Pericardium fibroblast (primary cell): ENCODE measurements around a stretch of chr1.

GRCh38 chr1:228353208-228353565, 53.4 kb downstream of the TRIM11 start:
- RAMPAGE, long total RNA = no peak

DNA sequence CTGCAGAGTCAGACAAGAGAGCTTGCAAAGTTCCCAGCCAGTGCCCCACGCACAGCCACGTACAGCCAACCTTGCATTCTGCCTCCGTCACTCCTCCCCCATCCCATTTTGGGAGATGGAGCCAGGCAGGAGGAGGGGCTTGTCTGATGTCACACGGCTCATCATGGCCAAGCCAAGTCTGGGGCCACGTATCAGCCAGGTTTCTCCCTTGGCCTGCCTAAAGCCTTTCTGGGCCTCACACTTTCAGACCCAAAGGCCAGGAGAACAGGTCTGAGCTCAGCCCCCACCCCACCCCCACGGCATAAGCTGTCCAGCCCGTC, 47.8 kb downstream of the TRIM11 start:
- RAMPAGE, long total RNA = no peak

DNA sequence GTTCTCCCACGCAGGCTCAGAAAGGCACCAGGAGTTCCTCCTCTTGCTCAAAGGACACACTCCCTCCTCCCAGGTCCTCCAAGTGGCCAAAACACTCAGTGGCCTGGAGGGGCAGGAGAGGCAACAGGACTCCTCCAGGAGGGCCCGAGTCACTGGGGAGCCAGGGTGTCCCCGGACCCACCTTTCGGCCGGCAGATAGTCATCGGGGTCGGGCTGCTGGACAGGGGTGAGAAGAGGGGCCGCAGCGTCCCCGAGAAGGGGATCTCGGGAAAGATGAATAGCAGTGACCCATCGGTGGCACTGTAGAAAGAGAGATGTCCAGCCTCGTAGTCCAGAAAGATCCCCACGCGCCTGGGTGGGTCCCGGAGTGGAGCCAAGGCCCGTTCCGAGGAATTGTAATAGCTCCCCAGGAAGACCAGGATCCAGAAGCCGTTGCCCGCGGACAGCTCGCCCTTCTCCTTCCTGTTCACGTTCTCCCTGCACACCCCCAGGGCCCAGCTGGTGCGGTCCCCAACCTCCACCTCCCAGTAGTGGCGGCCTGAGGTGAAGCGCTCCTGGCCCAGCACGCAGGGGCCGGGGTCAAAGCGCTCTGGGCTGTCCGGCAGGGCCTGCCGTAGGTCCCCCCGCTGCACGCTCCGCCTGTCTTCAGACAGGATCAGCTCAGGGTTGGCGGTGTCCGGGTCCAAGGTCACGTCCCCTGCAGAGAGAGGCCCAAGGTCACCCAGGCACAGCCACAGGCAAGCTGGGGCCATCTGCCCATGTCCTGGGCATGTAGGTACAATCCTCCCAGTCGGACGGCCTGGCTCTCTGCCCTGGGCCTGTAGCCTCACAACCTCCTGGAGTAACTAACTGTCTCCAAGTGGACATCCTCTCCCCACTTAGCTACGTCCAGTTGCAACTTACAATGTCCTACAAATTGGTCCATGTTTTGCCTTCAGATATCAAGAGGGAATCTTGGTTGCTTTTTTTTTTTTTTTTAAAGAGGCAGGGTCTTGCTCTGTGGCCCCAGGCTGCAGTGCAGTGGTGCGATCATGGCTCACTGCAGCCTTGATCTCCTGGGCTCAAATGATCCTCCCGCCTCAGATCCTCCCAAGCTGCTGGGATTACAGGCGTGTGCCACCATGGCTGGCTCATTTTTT, 11.7 kb downstream of the TRIM11 start:
- RAMPAGE, long total RNA = no peak

- RAMPAGE, long total RNA = no peak
Measured at GRCh38 chr1:228400725-228401467, 5.7 kb downstream of the TRIM11 start.

DNA sequence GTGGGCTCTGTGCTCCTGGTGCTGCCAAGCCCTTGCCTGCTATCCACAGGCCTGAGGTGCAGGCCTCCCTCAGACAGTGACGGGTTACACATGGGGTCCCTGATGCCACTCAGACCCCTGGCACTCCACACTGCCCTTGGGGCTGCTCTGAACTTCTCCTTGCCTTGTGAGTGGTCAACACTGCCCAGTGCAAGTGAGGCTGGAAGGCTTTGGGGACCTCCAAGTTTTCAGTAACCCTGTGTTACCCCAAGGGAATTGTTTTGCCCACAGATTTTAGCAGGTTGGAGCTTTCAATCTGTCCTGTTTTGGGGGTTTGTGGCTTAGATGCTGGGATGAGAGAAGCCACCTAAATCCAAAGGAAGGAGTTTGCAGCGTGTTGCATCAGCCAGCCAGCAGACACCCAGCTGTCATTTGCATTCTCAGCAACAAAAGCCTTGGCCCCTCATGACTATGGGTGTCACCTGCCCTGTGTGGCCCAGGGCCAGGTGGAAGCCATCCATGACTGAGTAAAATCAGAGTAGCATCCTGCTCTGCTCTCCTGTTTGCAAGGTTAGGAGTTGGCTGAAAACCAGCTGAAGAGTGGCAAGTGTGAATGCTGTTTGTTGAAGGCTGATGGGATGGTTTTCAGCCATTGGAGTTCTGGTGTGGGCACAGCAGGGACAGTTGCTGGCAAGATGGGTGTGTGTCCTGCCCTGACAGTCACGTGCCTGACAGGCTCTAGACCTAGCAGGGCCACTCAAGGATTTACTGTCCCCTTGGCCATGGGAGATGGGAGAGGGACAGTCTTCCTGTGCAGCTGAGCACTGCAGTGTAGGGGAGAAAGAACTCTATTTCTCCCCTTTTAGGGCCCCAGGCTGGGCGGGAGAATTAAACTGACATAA, 3.3 kb downstream of the RNF187 start:
- RAMPAGE, long total RNA = no peak

- RAMPAGE, long total RNA = no peak
Measured at GRCh38 chr1:228721325-228721773, 13.9 kb upstream of the RHOU start.

GRCh38 chr1:228860681-228861291, 125.5 kb downstream of the RHOU start:
- RAMPAGE, long total RNA = no peak

GRCh38 chr1:228875676-228876215, 140.5 kb downstream of the RHOU start:
- RAMPAGE, long total RNA = no peak

DNA sequence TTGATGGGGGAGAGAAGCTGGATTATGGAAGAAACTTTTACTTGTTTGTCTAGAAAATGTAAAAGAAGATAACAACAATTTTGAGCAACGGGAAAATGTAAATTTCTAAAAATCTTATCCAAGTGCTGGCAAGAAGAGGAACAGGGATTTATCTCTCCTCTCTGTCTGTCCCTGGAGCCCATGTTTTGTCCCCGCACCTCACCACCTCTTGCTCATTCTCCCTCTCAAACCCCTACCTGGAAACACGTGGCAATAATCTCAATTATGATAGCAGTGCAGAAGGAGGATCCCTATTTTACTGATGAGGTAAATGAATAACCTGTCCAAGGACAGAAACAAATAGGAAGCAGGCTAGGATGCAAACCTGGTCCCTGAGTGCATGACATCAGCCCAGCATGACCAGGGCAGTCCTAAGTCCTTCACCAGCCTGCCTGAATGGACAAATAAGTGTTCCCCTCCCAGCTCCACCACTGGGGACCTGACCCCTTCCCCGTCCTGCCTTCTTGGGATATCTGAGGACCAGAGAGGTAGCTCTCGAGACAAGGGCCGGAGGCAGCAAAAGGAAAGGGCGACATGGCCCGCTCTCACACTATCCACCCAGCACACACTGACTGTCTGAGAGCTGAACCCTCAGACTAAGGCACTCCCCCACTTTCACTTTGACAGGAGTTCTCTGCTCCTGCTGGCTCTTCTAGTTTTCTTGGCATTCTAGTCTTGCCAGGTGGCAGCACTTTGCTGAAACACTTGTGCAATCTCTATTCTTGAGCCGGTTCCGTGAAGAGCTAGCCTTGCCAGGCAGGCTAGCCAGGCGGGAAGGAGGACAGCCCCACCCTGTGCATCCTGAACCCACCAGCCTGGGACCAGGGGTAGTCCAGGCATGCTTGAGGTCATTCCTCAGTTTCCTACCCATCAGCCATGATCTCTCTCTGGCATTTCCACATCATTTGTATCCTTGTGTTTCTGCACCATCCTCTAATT, 251.3 kb upstream of the RAB4A start:
- RAMPAGE, long total RNA = no peak

DNA sequence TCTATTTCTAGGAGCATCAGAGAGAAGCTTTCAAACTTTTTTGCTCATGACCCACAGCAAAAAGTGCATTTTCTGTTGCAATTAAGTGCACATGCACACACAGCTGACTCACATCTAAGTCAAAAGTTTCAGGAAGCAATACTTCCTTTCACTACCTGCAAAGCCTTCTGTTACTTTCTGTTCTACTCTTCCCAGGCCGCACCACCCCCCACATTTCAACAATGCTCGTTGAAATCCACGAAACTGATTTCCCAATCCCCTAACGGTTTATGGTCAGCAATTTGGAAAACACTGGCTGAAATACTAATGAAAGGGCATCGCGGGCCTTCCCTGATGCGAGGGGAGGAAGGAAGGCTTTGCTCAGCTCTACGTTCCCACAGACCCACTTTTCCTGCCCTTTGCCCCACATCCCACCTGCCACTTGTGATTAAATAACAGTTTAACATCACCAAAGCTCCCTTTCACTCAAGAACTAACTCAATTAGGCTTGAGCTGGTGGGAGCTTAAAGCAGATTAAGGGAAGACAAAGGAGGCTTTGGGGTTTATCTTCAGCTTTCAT, 243.3 kb upstream of the RAB4A start:
- RAMPAGE, long total RNA = no peak

- RAMPAGE, long total RNA = no peak
Measured at GRCh38 chr1:229032393-229032809, 238.5 kb upstream of the RAB4A start.

DNA sequence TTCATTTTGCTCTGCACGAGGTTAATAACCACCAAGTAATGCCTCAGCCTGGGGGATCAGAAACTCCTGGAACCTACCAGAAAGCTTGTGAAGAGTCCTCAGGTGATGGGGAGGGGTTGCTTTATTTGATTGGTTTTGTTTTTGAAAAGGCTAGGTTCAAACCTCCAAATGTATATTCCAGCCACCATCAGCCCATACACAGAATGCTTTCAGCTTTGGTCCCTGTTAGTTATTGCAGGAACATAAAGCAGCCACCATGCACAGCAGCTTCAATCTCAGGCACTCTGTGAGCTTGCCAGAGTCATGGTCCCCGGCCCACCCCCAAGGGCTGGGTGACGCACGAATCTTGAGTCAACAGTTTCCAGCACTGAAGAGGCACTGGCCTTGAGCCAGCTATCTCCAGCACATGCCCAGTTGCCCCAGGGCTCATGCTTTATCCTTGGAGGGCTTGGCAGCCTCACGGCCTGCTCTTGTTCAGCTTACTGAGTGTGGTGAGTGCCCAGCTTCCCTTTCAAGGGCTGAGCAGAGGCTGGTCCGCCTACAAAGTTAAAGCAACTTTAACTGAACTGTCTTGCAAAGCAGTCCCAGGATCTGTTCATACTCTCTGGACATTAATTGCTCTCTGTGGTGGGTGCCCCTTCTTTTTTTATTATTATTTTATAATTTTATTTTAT, 200.8 kb upstream of the RAB4A start:
- RAMPAGE, long total RNA = no peak

DNA sequence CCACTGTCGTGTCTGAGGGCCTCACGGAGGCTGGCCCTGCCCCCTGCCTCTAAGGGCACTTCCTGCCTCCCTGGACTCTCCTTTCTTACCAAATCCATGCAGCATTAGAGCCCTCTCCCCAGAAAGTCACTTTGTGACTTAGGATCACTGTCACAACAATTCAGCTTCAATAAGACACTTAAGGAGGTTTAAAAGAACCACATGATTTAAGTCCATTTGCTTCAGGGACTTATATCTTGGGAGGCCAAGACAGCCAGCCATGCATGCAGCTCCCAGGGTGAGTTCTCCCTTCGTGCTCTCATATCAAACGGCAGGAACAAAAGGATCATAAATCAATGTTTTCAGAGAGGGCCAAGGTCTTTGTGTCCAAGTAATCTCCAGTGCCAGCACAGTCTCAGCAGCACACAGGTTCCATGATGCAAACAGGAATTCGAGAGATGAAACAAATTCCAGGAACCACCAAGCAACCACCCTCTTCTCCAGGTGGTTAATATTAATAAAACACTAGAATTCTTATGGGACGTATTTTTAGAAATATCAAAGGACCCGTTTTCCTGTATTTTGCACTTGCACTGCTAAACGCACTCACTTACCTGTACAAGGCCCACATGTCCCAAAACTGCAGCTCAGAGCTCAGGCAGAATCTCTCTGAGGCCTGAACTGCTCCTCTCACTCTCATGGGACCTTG, 100.1 kb upstream of the RAB4A start:
- RAMPAGE, long total RNA = no peak

- RAMPAGE, long total RNA = no peak
Measured at GRCh38 chr1:229223391-229224013, 47.4 kb upstream of the RAB4A start.

GRCh38 chr1:229340370-229340815, 2.5 kb downstream of the CCSAP start:
- RAMPAGE, long total RNA = no peak

- RAMPAGE, long total RNA = no peak
Measured at GRCh38 chr1:229406617-229407177, 27.2 kb downstream of the ACTA1 start.

DNA sequence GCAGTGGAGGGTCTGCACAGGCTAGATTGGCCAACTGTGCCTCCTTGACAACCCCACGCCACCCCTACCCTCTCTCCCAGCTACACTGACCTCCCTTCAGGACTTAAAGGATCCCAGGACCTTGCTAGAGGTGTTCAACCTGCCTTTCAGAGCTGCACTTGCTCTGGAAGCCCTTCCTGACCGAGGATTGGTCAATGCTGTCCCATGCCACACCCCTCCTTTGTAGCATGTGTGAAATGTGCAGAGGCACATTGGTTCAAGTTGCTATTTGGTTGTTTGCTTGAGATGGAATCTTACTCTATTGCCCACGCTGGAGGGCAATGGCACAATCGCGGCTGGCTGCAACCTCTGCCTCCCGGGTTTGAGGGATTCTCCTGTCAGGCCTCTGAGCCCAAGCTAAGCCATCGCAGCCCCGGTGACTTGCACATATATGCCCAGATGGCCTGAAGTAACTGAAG, 21.8 kb downstream of the ACTA1 start:
- RAMPAGE, long total RNA = no peak

DNA sequence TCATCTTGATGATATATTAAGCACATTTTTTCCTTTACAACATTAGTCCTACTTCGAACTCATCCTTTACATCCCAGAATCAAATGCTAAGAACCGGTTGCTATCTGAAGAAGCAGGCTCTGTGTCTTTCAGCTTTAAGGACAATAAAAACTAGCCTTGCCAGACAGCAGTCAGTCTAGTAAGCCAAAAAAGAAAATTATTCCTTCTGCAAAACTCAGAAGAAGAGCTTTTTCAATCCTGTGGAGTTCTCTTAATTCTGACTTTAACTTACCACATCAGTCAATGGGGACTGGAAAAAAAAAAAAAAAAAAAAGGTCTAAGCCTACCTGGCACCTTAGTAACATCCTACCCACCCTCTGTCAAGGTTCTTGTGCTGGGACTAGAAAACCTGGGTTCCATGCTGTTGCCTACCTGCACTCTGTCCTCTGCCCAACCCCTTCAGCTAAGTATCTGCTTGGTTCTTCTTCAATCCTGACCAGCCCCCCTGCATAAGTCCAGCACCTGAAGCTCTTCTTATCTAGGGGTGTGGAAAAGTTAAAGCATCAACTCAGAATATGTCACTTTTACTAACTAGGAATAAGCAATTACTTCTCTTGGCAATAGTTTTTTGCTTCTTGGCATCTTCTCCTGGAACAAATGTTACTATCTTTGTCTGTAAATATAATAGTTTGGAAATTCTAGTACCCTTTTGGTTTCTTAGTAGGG, 21.4 kb downstream of the NUP133 start:
- RAMPAGE, long total RNA = no peak

DNA sequence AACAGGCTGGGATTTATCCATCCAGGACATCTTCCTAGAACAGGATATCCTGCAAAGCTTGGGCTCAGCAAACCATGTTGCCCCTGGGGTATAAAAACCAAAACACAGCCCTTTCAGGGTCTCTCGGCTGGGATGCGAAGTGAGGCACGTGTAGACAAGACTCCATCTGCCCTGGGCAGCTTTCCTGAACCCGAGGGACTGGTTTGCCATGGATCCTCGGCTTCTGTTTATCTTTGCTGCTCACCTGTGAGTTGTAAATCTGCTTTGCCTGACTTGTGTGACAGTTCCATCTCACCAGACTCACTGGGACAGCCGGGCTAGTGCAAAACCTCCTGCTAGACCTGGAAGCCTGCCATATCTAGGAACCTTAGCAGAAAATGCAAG, 218.5 kb downstream of the URB2 start:
- RAMPAGE, long total RNA = no peak

GRCh38 chr1:230077422-230078273, 10.6 kb downstream of the GALNT2 start:
- RAMPAGE, long total RNA = no peak